ENCODE measurements around the gene APBB1IP.

GRCh38 chr10:24209864-24210554, 1.1 kb downstream of the KIAA1217 start:
- RRBS, 2 experiments, result no CpG with 5 or more reads among the region's 13 CpGs

DNA sequence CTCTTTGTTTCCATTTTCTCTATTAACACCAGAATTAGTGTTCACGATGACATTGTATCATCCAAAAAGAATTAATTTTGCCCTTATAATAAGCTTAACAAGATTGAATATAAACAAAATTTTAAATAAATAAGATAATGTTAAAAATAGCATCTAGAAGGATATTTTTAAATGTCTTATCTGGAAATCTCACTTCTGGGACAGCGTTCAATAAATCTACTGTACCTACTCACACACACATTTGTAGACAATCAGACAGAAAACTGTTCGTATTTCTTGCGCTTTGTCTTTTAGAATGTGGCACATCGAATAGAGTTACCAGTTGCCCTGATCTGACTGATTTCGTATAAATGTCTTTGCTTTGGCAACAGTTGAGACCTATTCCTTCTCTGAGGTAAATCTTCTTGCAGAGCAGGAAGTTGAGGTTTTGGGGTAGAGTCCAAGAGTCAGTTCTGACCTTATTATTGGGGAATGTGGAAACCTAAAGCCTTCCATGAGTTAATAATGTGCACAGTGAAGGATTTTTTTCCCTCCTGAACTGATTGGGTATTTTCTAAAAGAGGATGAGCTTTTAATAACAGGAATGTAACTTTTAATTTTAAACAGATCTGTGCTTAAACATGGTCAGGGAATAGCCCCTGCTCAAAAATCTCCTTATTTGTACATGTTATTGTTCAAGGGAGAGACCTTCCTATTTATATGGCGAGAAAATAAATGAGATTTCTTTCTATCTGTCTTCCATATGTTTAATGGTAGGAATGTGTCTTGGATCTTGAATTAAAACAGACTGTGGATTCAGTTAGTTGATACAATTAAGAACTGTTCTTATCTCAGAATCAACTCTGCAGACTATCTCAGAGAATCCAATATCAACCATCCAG, 135.4 kb downstream of the KIAA1217 start:
- RRBS, 2 experiments, result no CpG with 5 or more reads among the region's 7 CpGs

DNA sequence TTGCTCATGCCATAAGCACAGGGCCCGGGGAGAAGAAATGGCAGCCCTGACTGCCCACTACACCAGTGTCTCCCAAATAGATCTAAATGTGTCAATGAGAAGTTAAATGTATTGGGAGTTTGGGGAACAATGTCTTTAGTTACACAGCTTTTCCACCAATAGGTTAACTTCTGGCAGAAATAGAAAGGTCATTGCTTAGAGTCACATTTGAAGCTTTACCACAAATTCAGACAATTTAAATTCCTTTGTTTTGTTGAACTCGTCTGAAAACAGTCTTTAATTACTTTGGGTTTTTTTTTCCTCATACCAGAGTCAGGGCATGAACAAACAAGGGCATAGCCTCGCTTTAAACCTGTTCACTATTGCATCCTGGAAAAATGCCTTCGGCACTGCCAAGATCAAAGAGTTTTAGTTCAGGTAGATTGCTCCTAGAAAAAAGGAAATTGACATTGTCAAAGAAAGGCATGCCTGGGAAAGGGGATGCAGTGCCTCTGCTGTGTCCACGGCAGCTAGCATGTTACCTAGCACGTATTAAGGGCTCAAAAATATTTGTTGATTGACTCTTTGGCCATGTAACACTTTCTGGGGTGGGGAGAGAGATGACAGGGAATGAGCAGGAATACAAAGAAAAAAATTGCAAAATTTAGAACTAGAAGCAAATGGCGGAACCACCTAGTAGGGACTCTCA, 235.1 kb downstream of the ARHGAP21 start:
- RRBS, 2 experiments, result no CpG with 5 or more reads among the region's 7 CpGs

GRCh38 chr10:24585773-24586397, 137.8 kb downstream of the ARHGAP21 start:
- RRBS, 2 experiments, result no CpG with 5 or more reads among the region's 5 CpGs

DNA sequence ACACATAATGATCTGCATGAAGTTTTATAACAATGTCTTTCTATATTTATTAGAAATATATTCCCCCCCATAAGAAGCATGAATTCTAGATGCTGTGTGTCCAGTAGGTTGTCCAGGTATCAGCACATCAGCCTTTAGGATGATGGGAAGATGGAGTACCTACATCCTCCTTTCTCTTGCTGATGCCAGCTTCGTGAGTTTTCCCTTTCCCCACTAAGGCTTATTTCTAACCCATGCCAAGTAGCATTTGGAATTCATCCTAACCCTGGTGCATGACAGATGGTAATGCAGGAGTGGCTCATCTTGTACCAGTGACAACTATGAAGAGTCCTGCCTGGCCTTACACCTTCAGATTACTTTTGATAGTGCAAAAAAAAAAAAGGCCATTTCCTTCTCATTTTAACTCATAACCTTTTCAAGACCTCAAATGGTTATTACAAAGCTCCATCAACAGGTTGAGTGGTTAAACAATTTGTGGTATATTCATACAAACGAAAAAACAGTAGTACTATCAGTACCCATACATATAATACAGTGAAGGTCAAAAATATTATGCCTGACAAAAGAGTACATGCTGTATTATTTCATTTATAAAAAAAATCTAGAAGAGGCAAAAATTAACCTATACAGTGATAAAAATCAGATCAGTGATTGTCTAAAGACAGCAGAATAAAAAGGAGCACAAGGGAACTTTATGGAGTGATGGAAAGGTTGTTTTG, 58.6 kb downstream of the ARHGAP21 start:
- RRBS, 2 experiments, result no CpG with 5 or more reads among the region's 2 CpGs

DNA sequence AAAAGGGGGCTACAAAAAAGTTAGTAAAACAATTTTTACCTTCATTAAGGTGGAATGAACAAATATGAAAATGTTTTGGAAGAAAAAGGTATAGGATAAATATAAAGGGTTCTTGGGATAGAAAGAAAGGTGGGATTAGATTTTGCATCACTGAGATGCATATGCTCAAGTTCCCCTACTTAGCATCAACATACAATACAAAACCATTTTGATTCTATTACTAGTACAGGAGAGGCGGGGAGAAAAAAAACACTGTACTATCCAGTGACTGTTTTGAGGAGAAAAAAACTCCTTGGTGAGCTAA, 66.2 kb upstream of the ARHGAP21 start:
- RRBS, 2 experiments, result no CpG with 5 or more reads among the region's 1 CpG

DNA sequence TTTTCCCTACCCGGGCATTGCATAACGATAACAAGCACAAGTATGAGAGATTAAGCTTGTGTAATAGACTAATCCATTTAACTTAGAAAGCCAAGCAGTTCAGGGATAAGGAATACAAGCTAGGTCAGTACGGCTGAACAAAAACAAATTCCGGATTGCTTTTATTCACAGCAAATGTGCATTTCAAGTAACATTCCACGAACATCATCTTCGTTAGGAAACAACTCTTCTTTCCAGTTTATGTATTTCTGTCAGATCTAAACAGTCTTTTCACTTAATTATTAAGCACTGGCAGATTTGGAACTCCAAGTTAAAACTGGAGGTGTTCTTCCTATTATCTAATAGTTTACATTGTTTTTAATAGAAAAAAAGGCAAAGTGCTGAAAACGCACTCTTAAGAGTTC, 81.2 kb downstream of the PRTFDC1 start:
- RRBS, 2 experiments, result no CpG with 5 or more reads among the region's 7 CpGs

- RRBS, 2 experiments, result no CpG with 5 or more reads among the region's 19 CpGs
These were observed 78.3 kb downstream of the GPR158 start for GRCh38 chr10:25253076-25253427.

DNA sequence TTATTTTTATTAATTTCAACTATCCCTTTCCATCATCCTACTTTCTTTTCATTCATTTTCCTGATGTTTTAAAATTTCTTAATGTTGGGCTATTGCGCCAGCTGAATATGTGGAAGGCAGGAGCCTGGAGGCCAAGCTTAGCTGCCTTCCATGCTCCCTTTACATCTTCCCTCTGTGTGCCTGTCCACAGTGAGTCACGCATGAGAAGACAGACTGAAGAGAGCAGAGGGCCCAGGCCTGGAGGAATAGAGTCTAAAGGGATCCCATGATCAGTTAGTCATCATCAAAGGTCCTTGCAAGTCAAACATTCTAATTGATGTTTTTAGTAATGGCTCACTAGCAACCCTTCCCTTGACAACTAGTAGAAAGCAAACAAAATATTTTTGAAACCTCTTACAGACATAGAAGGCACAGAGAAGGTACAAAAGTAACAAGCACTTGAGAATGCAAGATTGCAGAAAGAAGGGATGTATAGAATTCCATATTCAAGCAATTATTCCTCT, 30.7 kb upstream of the APBB1IP start:
- RRBS, 2 experiments, result no CpG with 5 or more reads among the region's 2 CpGs

- RRBS, 2 experiments, result 9 to 29% methylated on average over 9 of the region's 39 CpGs
These were observed at the start of gene APBB1IP for GRCh38 chr10:26437380-26438501. Gene APBB1IP (plus strand): TSS chr10:26438341.

GRCh38 chr10:26474716-26475315, 36.7 kb downstream of the APBB1IP start:
- RRBS, 2 experiments, result no CpG with 5 or more reads among the region's 9 CpGs

- RRBS, 2 experiments, result no CpG with 5 or more reads among the region's 11 CpGs
These were observed 41.6 kb downstream of the PDSS1 start for GRCh38 chr10:26738770-26739753.

DNA sequence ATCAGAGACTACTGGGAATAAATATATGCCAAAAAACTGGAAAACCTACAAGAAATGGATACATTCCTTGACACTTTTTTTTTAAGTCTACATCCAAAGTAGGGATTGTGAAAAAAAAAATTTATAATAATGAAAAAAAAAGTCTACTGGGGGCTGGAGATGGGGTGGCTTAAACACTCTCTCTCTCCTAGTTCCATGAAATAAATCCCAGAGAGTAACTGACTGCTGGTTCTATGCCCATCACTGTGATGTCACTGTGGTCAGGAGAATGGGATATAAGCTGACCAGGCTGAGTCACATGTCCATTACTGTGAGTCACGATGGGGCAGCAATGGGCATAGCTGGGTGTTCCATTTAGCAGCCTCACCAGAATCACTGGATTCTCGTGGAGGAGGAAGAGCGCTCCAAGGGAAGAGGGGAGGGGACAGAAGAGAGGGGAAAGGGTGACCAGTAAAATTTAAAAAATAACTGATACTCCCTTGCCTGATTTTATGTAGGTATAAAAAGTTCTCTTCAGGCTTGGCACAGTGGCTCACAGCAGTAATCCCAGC, 37.1 kb downstream of the MASTL start:
- RRBS, 2 experiments, result no CpG with 5 or more reads among the region's 3 CpGs

GRCh38 chr10:27354720-27355042, 114.1 kb upstream of the ACBD5 start:
- RRBS, 2 experiments, result 10 to 40% methylated on average over 1 of the region's 7 CpGs

DNA sequence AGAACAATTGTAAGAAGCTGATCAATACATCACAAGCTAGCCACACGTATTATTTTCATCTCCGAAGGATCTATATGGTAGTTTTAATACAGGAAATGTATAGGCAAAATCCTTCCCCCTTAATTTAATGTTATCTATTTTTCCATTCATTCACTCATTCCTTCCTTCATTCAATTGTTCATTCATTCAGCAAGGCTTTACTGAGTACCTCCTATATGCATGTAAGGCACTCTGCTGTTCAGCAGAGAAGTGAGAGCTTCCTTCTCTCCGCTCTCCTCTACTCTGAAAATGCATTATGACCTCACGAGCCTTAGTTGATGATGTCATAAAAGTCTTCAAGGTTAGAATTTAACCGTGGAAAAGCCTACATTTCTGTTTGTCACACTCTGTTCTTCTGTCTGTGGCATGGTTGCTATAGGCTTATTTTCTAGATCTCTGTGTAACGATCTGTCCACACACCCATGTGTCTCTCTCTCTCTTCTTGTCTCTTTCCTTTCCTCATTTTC, 17.2 kb downstream of the ODAD2 start:
- RRBS, 2 experiments, result no CpG with 5 or more reads among the region's 6 CpGs

DNA sequence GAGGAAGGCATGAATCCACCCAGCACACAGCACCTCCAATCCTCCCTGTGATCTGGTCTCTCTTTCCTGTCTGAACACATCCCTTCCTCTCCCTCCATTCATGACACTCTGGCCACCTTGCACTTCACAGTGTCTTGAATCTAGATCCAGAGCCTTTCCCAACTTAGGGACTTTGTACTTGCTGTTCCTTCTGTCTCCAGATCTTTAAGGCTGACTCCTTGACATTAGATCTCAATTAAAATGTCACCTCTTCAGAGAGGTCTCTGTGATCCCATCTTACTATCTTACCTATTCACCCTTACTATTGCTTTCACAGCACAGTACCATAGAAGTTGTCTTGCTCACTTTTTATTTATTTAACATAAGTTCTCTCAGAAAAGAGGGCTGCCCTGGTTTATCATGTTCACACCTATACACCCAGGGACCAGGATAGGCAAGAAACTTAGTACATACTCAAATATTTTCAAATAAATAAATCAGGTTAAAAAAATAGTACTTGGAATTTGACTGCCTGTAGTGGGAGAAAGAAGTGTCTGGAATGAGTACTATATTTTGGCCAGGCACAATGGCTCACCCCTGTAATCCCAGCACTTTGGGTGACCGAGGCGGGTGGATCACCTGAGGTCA, 139.6 kb downstream of the MPP7 start:
- RRBS, 2 experiments, result no CpG with 5 or more reads among the region's 2 CpGs

DNA sequence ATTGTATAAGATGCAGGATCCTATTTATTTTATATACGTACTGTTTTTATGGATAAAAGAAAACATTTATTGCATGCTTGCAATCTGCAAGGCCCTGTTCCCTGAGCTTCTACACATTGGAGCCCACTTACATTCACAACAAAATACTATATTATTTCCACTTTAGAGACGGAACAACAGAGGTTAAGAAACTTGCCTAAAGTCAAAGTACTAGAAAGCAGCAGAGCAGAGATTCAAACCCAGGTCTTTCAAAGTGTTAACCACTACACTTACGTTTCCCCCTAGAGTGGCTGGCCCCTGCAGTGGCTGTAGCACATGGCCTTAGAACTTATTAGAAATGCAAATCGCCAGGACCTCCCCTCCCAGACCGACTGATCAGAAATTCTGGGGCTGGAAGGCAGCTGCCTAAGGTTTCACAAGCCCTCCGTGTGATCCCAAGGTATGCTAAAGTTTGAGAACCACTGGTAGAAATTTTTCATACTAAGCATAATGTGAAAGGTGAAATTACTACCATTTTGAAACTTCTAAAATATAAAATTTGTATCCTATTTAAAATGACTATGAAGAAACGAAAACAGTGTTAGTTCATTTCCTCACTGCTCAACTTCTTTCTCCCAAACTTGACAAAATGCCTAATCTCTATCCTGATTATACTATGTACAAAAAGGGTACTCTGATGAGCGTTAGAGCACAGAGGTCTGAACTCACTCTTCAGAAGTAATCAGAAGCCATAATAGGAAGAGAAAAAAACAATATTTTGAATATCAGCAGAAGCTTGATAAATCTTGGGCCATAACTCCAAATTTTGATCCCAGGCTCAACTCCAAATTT, 8.0 kb downstream of the MPP7 start:
- RRBS, 2 experiments, result no CpG with 5 or more reads among the region's 8 CpGs

DNA sequence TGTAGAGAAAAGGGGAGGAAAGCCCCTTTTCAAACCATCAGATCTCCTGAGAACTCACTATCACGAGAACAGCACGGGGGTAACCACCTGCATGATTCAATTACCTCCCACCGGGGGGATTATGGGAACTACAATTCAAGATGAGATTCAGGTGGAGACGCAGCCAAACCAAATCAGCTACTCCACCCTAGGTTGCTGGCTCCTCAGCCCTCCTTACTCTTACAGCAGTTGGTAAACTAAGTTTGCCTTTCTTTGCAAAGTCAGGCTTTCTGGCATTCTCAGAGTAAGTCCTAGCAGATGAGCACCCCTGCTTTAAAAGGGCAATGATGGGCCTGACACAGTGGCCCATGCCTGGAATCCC, 100.0 kb upstream of the MPP7 start:
- RRBS, 2 experiments, result no CpG with 5 or more reads among the region's 4 CpGs

DNA sequence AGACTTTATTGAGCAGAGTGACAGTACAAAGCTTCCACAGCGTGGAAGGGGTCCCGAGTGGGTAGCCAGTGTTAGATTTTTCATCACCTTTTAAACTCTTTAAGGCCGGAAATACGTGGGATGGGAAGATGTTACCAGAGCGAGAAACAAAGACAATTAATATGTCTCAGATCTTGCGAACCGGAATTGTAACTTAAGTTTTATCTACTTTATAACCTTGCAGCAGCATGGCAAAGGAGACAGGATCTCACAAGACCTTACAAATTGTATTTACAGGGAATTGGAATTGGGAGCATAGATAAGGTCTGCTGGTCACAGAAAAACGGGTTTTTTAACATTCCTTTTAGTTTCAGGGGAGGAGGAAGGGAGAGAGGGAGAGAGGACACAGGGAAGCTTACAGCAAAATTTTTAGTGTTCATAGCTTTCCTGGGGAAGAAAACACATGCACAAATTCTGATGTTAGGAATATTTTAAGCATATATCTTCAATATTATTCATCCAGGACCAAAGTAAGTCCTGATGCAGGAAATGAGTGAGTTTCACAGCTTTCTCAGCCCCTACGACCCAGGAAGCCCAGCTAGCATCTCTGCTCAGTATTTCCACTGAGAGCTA, 32.7 kb upstream of the WAC start:
- RRBS, 2 experiments, result 61 to 85% methylated on average over 3 of the region's 9 CpGs